ENCODE measurements around a stretch of chr12.

GRCh38 chr12:110018913-110019547, 19.8 kb downstream of the ANKRD13A start:
- RAMPAGE, long total RNA, result no peak
- RRBS, result no CpG with 5 or more reads among the region's 12 CpGs

- RAMPAGE, long total RNA, result no peak
- RRBS, result no CpG with 5 or more reads among the region's 4 CpGs
These were observed 23.9 kb downstream of the C12orf76 start for GRCh38 chr12:110024368-110024822.

GRCh38 chr12:110028272-110028734, 20.0 kb downstream of the C12orf76 start:
- RAMPAGE, long total RNA, result no peak
- RRBS, result no CpG with 5 or more reads among the region's 6 CpGs

- RAMPAGE, long total RNA, result no peak
- RRBS, result no CpG with 5 or more reads among the region's 4 CpGs
These were observed 14.6 kb downstream of the C12orf76 start for GRCh38 chr12:110033721-110034131.

GRCh38 chr12:110114409-110114932, 9.7 kb upstream of the IFT81 start:
- RAMPAGE, long total RNA, result no peak
- RRBS, result no CpG with 5 or more reads among the region's 4 CpGs

DNA sequence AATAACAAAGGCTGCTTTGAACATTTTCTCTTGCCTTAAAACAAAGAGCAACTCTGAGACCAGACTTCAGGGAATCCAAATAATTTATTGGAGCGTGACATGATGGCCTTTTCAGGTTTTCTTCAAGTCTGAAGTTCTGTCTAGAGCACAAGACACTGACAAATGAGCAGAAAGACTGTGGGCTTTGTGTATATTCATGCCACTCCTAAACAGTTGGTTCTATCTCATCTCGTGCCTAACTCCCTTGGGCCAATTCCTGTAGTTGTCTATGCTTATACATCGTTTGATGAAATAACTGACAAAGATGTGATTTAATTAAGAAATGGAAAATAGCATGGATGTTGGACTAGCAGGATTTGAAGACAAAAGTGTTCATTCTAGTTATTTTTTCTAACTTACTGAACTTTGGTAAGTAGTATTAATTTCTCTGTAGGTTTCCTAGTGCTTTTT, 47.5 kb downstream of the IFT81 start:
- RAMPAGE, long total RNA, result no peak
- RRBS, result no CpG with 5 or more reads among the region's 3 CpGs

GRCh38 chr12:110245308-110245835, 35.7 kb upstream of the ATP2A2 start:
- RAMPAGE, long total RNA, result no peak
- RRBS, result no CpG with 5 or more reads among the region's 4 CpGs

DNA sequence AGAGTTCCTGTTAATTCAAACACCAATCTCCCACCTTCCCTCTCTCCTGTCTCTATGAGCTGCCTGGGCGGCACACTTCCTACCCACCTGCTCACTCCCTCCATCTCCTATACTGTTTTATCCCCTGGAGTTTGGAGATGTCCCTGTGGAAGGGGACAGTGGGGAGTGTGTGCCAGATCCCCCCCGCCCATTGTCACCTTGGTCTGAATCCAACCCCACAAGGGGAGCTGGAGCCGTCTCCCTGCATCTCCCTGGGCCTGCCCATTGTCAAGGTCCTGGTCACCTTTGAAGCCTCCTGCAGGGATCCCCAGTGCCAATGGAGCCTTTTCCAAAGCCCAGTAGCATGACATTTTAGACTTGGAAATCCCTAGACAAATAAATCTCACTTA, 30.7 kb upstream of the ATP2A2 start:
- RAMPAGE, long total RNA, result no peak
- RRBS, result no CpG with 5 or more reads among the region's 3 CpGs

GRCh38 chr12:110291776-110292276, 10.8 kb downstream of the ATP2A2 start:
- RAMPAGE, long total RNA, result no peak
- RRBS, result no CpG with 5 or more reads among the region's 5 CpGs

DNA sequence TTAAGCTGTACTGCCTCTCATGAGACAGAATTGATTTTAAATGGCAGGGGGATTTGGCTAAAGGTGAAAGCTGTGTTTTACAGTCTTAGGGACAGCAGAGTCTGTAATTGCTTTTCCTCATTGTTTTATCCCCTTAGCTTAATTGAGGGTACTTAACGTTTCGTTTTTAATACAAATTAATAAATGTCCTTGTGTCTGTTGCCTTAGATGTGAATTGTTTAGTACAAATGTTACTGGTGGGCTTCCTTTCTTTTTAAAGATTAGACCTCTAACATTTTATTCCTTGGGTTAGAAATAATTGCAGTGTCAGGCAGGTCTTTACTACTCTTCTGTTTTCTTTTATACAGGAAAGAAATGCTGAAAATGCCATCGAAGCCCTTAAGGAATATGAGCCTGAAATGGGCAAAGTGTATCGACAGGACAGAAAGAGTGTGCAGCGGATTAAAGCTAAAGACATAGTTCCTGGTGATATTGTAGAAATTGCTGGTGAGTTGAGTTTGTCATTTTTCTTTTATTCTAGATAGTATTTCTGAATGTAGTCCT, 15.3 kb downstream of the ATP2A2 start:
- RAMPAGE, long total RNA, result no peak
- RRBS, result no CpG with 5 or more reads among the region's 5 CpGs

- RAMPAGE, long total RNA, result no peak
- RRBS, result no CpG with 5 or more reads among the region's 1 CpG
These were observed 51.4 kb downstream of the ATP2A2 start for GRCh38 chr12:110332505-110332751.

DNA sequence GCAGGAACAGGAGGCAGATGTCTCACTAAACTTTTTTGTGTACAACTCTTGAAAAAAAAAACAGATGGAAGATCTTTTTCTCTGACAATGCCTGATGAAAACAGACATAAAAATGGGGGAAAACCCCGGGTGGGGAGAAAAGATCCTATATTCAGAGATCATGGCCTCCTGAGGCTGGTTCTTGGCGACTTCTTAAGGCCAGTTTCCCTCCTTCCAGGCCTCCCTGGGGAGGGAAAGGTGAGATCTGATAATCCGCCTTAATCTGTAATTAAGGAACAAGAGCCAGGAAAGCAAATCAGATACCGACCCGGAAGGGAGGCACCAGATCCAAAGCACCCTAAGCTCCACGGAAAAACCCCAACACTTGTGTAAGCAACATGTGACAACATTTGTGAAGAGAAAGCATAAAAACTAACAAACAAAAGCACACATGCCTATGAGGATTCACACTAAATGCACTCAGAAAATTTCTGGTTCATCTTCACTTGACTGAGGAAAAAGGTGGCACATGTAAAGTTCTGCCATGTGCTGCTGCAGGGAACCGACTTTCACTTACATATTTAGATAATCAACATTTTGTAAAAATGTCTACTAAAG, 40.3 kb downstream of the PPTC7 start:
- RAMPAGE, long total RNA, result no peak
- RRBS, result no CpG with 5 or more reads among the region's 7 CpGs

DNA sequence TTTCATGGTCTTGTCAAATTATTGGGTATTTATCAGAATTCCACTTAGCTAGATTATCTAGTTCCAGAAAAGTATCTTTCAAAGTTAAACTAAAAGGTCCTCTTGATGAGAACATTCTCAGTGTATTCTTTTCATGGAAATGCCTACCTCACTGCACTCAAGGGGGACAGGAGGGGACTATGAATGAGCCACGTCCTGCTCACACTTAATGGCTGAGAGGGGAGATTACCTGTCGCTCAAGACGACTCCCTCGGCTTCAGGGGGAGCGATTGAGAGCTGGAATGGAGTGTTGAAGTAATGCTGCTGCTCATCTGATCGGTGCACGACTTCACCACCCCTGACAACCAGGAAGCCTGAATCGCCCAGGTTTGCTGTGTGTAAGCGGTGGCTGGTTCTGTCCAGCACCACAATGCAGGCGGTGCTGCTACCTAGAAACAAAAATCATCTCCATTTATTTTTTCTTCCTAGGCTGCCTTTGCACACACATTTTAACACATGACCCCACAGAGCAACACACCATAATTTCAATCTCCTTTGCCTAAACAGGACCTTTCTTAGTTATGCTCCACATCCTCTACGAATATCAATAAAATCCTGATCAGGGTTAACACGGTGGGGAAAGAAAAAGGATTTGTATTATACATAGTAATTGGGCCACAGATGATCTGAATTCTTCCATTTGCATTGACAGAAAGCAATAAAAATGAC, 37.3 kb downstream of the PPTC7 start:
- RAMPAGE, long total RNA, result no peak
- RRBS, result no CpG with 5 or more reads among the region's 12 CpGs

DNA sequence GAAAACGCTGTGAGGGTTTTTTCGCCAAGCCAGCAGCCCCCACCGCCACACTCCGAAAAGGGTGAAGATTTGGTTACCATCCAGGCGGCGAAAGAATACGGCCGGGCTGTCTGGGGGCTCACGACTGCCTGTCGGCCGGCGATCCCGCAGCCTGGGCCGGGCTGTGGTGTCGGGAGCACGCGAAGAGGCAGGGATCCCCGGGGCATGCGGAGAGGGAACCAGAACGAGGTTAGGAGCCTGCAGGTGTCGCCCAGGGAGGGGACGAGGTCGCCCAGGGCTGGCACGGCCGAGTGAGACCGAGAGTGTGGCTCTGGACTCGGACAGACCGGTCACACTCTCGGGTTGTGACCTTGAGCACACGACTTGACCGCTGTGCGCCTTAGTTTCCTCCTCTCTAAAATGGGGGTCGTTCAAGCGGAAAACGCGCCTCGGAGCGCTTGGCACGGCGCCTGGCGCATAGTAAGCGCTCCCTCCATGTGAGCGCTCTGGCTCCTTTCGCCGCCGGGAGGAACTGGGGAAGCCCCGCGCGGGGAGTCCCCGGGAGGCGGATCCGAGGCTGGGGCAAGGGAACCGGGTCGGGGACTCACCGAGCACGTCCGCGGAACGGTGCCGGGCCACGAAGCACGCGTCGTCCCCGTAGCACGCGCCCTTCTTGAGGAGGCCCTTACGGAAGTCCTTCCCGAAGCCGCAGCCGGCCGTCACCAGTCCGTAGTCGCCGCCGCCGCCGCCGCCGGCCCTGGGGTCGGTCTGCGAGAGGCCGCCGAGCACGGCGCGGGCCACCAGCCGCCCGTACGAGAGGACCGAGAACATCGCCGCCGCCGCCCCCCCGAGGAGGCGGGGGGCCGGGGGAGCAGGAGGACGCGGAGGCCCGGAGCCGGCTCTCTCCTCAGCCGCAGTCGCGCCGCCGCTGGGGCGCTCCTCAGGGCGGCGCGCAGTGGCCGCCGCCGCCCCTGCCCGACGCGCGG, 614 bp downstream of the PPTC7 start:
- RAMPAGE, long total RNA, result no peak
- RRBS, result 2% methylated on average over 50 of the region's 118 CpGs

GRCh38 chr12:110648592-110649087, 34.7 kb downstream of the TCTN1 start:
- RAMPAGE, long total RNA, result no peak
- RRBS, result no CpG with 5 or more reads among the region's 4 CpGs

DNA sequence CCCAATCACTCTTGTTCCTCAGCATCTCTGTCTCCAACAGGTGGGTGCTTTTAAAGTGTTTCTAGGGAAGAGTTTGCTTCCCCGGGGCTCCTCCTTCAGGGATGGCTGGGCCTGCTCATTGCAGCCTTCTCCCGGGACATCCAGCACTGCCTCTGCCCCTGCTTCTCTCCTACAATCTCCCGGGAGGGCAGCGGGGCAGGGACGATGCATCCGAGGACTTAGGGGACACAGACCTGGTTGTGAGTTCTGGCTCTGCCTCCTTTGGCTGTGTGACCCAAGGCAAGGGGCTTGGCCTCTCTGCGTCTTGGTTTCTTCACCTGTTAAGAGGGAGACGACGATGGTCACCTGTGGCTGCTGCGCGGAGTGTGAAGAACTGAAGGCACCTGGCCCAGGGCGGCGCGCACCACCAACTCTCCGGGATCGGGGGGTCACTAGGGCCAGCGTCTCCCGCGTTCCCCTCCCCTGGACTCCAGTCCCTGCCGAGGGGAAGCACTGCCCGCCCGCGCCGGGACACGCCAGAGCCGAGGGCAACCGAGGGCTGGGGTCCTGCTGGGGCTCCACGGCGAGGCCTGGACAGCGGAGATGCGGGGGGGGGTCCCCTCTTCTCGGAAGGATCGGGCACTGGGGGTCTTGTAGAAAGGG, 402 bp downstream of the HVCN1 start:
- RAMPAGE, long total RNA, result no peak
- RRBS, result 7% methylated on average over 12 of the region's 33 CpGs

GRCh38 chr12:110719380-110719945, 23.2 kb downstream of the PPP1CC start:
- RAMPAGE, long total RNA, result no peak
- RRBS, result no CpG with 5 or more reads among the region's 4 CpGs

DNA sequence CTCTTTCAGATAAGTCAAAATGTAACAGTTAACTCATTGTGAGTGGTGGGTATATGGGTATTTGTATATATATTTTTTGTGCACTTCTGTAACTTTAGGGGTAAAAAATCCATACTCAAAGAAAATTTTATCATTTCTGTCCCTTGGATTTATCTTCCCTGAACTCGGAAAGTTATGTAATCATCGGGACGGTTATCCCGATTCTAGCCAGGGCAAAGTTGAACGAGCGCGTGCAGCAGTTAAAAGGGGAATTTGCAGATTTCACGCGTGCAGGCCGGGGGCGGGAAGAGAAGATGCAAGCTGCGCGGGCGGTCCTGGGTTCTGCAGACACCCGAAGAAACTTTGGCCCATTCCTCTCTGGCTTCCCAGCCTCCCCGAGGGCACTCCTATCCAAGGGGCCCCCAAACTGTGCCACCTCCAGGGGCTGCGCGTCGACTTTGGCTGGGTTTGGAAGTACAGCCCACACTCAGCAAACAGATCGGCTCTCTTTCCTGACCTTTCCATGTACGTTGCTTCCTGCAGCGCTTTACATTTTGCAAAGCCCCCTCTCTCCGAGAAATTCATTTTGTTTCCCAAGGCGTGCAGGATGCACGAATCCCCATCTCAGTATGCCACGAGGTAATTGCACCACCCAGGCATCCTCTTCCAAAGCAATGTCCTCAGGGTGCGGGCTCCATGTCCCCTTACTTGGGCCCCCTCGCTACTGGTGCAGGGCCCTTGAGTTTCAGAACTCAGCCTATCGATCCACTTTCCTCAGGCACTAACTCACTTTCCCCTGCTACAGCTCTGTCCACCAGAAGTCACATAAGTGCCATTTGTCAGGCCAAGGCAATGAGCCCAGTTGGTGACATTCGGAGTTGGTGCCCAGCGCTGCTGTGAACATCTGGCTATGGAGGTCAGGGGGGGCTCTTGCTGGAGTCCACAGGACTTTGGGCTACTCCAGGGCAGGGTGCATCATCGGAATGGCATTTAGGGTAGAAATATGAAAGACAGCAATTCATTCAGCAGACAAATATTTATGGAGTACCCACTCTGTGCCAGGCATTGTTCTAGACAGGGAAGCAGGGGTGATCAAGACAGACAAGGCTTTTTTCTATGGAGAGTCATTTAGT, 1.1 kb upstream of the PPP1CC start:
- RAMPAGE, long total RNA, result no peak
- RRBS, result no CpG with 5 or more reads among the region's 32 CpGs

GRCh38 chr12:110862121-110862846, 15.5 kb downstream of the CCDC63 start:
- RAMPAGE, long total RNA, result no peak
- RRBS, result no CpG with 5 or more reads among the region's 11 CpGs

GRCh38 chr12:110936219-110936833, 15.9 kb upstream of the MYL2 start:
- RAMPAGE, long total RNA, result start-site peak on the plus strand at chr12:110936579-110936595, 40 and 492 reads in 2 replicates
- RRBS, result no CpG with 5 or more reads among the region's 9 CpGs